ENCODE measurements around a stretch of chr15.

DNA sequence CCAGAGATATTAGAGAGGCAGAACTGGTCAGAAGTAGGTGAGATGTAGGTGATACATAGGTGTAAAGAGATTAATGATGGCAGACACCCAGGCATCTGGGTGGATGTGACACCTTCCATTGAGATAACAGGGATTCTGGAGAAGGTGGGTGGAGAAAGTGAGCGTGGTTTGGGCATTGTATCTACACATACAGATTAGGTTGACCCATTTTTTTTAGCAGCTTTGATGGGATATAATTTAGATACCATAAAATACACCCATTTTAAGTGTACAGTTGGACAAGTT, 93.4 kb upstream of the IGF1R start:
- RRBS: no CpG with 5 or more reads among the region's 1 CpG

DNA sequence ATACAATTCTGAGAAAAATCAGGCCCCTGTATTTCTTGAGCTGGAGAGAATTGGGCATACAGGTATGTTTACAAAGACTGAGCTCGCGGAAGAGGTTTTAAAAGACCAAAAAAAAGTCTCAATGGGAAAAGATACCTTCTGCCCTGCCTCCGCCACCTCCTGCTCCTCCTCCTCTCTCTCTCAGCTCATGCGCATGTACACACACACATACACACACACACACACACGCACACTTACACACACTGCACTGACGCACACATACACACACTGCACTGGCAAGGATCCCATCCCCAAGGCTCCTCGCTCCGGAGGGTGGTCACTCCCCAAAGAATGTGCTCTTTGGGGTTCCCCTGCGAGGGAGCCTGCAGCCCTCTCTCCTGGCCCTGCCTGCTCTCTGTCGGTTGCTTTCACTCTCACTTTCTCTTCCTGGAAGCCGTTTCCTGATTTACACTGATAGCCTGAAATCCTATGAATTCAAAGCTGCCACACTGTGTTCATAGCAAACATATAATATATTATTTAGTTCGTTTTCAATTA, 48.0 kb upstream of the IGF1R start:
- RRBS: no CpG with 5 or more reads among the region's 12 CpGs

GRCh38 chr15:98649217-98649522, 831 bp downstream of the IGF1R start:
- RRBS: under 1% methylated on average over 25 of the region's 32 CpGs

- RRBS: 1% methylated on average over 8 of the region's 48 CpGs
Measured at GRCh38 chr15:98649523-98649997, 1.2 kb downstream of the IGF1R start.

GRCh38 chr15:98671149-98672032, 23.1 kb downstream of the IGF1R start:
- RRBS: no CpG with 5 or more reads among the region's 4 CpGs

DNA sequence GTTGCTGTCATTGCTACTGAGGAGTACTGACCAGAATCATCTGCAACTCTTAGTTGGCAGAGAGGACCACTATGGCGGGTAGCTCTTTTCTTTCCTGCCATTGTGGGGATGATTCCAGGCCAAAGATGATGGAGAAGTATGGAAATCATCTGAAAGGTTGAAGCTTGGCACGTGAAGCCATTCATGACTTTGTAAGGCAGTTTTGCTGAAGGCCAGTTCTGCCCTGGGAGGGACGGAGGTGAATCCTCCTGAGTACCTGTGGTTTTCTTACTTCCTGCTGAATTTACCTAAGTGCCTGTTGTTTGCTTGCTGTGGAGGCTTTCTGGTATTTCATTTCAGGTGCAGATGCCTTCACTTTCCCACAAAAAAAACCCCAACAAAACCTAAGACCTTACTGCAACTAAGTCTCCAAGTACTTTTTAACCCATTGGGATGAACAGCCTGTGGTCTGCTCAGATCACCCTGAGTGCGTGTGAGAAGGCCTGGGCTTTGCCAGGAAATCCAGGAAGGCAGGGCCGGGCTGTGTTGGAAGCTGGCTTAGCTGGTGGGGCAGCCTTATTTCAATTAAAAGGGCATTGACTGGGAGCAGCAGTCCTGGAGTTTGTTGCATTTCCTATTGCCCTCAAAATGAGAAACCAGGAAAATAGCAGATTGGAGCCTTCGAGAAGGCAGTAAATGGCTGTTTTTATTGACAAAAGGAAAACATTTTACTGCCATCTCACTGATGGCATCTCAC, 65.2 kb downstream of the IGF1R start:
- RRBS: no CpG with 5 or more reads among the region's 6 CpGs

DNA sequence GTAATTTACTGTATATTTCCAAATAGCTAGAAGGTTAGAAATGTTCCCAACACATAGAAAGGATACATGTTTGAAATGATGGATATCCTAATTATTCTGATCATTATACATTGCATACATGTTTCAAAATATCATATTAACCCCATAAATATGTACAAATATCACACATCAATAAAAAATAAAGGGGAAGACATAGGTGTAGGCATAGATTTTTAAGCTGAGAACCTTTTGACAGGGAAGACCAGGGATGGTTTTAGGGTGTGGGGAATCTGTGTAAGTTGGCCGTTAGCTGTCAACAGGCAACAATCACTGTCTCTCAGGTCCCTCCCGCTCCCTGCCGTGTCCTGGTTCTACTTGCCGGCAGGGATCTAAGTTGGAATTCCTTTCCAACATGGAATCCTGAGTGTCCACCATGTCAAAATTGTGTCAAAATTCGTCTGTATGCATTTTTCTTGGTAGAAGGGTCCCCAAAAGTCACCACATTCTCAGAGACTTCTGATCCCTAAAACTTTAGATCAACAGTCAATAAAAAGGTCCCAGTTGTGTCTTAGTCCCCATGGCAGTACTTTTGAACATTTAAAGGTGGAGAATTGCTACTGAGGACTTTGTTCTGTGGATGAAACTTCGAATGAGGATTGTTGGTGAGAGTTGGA, 122.2 kb downstream of the IGF1R start:
- RRBS: no CpG with 5 or more reads among the region's 6 CpGs

- RRBS: no CpG with 5 or more reads among the region's 10 CpGs
Measured at GRCh38 chr15:98775148-98775990, 127.0 kb downstream of the IGF1R start.

DNA sequence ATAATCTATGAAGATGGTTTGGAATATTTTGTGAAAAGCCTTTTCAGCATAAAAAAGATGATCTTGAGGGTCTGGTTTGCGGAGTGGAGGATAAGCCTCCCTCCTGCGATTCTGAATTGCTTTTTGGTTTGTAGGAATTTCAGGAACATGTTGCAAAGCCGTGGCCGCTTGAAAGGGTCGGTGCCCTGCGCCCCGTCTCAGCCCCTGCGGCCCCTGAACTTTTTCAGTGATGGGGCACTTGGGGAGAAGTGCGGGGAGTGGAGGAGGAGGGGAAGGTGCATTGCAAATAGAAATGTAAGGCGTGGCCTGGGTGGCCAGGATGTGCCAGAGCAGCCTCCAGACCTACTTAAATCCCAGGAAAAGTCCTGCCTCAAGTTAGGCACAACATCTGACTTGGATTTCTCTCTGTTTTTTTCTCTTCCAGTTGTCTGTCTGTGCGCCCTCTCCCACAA, 154.0 kb downstream of the PGPEP1L start:
- RRBS: no CpG with 5 or more reads among the region's 11 CpGs

DNA sequence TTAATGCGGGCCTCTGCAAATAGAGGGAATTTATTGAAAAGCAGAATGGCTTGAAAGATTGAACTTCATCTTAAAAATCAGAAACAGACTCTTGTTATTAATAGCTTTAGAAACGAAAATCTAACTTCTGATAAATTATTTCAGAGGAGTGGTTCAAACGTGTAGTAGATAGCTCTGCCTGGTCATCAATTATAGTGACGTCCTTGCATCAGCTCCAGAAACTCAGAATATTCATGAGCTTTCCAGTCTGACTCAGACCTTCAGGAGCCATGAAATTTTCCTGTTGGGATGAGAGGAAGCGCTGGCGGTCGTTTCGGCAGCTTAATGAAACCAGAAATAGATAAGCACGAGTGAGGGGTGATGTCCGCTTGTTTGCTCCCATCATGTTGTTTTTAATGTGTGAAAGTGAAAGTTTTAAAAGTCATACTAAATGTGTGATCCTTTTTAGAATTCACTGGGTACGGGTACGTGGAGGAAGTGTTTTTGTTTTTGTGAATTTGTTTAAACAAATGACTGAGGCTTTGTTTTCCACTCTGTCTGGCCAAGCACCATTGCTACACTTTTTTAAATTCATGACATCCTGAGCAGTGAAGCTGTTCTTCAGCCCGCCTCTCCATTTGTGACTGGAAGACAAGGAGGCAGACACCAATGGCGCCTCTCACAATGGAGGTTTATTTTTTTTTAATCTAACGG, 141.0 kb downstream of the PGPEP1L start:
- RRBS: no CpG with 5 or more reads among the region's 15 CpGs

- RRBS: no CpG with 5 or more reads among the region's 8 CpGs
Measured at GRCh38 chr15:98867343-98867962, 140.1 kb downstream of the PGPEP1L start.

GRCh38 chr15:98980096-98980661, 27.4 kb downstream of the PGPEP1L start:
- RRBS: no CpG with 5 or more reads among the region's 5 CpGs

GRCh38 chr15:99115144-99115365, 10.2 kb downstream of the SYNM start:
- RRBS: no CpG with 5 or more reads among the region's 3 CpGs

DNA sequence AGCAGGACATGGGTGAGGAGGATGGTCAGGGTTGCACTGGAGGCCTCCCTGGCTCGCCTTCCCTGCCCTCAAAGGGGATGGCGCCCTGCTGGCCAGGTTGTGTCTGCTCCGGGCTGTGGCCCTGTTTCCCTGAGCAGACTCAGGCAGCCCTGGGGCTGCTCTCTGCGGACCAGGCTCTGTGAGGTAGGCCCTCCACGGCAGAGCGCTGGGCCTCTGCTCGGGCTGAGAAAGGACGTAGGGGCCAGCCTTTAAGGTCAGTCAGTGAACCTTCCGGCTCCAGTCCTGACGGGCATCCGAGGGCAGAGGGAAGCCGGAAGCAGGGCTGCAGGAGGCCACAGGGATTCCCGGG, 33.8 kb downstream of the SYNM start:
- RRBS: 85% methylated on average over 3 of the region's 13 CpGs

- RRBS: no CpG with 5 or more reads among the region's 5 CpGs
Measured at GRCh38 chr15:99324280-99324803, 73.1 kb downstream of the LRRC28 start.

- RRBS: no CpG with 5 or more reads among the region's 6 CpGs
Measured at GRCh38 chr15:99421124-99421532, 144.7 kb upstream of the MEF2A start.

- RRBS: no CpG with 5 or more reads among the region's 21 CpGs
Measured at GRCh38 chr15:99446908-99447351, 118.9 kb upstream of the MEF2A start.

DNA sequence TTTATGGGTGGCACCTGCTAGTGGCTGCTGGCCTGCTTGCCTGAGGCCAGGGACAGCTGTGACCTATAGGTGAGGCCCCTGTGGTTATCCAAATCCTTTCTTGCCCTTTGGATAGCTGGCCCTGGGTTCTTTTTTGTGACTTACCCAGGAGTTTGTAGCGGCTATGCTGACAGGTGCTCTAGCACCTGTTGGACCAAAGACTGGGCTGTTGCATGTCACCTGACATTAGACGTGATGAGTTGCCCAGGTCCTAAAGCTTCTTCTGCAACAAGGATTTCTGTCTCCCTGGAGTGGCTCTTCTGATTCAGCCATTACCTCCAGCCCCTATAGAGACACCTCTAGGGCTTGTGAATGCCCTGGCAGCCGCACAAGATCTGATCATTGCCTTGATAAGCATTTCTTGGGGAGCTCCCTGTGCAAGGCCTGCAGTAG, 19.1 kb upstream of the MEF2A start:
- RRBS: no CpG with 5 or more reads among the region's 3 CpGs

DNA sequence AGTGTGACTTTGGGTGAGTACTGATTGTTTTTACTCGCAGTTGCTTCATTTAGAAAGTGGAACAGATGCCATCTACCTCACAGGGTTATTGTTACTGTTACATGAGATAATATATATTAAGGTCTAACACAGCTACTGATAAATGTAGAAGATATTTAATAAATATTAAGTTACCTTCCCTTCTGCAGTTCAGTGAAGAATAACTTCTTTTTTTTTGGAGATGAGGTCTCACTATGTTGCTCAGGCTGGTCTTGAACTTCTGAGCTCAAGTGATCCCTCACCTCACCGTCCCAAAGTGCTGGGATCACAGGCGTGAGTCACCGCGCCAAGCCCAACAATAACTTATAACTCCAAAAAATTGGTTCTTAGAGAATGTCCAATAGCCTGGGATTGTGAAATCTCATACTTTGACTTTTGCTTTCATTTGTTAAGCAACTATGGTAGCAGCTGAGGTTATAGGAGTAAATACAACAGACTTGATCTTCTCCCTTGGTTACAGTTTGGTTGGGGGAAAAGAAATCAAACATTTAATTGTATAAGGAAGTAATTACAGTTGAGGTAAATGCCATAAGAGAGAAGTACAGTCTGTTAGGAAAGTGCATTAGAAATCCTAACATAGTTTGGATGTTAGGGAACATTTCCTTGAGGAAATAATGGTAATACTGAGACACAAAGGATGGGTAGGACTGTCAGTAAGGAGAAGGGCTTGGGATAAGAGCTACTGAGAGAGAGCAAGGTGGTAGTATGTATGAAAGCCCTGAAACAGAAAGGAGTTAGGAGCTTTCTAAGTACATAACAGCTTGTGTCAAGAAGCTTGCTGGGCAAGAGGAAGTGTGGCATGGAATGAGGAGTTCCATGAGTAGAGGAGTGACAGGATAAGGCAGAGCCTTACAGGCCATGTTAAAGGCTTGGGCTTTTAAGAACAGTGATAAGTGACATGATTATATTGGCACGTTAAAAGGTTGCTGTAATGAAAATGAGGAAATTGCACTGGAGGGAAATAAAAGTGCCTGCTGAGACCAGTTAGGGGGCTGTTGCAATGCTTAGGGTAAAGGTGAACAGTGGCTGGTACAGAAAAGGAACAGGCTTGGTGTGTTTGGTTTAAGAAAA, 48.6 kb downstream of the MEF2A start:
- RRBS: no CpG with 5 or more reads among the region's 6 CpGs

DNA sequence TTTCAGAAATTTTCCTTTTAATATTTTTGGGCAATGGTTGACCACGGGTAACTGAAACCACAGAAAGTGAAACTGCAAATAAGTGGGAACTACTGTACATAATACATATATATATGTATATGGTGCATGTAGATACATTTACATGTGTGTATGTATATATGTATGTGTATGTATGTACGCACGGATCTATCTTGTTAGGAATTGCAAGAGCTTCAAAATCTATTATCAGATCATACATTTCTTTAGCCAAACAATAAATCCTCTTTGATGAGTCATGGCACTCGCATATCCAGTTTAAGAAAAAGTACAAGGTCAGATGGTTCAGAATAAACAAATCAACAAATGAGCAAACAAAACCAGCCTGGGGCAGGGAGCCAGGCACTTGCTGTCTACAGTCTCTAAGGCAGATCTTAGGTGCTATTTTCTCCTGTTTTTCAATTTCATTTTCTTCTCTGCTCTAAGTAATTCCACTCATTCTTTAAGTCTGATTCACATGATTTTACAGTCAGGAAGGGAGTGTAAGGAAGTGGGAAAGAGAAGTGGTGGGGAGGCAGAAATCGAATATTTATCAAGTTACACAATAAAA, 298.9 kb downstream of the ADAMTS17 start:
- RRBS: no CpG with 5 or more reads among the region's 5 CpGs

Measured in AG09319 (cell line).